Parietal lobe (tissue), 2 donors: ENCODE measurements around the genes CEACAM7, TMEM145, CEACAM1, LYPD3 and PHLDB3.

DNA sequence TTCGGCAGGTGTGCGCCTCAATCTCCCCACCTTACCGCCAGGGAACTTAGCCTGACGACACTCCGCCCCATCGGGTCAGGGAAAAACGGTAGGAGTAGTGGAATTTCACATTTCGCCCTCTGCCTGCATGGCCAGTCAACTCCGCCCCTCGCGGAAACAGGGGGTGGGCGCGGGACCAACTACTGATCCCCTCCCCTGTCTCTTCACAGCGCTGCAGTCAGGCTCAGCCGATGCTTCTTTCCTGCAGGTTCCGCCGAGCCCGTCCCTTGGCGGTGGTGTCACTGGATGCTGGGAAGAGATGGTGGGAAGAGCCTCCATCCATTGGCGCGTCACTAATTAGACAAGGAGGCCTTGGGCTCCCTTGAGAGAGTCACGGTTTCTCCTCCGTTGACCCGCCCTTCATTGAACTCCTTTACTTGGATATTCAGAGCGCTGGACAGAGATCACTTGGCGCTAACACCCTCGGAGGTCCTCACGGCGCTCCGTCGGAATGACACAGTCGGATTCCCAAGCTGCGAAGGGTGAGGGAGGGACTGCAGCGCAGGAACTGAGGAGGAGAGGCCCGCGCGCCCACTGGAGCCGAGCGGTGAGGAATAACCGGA lies 11.4 kb upstream of the CEACAM21 start:
- RAMPAGE, long total RNA, result no peak

DNA sequence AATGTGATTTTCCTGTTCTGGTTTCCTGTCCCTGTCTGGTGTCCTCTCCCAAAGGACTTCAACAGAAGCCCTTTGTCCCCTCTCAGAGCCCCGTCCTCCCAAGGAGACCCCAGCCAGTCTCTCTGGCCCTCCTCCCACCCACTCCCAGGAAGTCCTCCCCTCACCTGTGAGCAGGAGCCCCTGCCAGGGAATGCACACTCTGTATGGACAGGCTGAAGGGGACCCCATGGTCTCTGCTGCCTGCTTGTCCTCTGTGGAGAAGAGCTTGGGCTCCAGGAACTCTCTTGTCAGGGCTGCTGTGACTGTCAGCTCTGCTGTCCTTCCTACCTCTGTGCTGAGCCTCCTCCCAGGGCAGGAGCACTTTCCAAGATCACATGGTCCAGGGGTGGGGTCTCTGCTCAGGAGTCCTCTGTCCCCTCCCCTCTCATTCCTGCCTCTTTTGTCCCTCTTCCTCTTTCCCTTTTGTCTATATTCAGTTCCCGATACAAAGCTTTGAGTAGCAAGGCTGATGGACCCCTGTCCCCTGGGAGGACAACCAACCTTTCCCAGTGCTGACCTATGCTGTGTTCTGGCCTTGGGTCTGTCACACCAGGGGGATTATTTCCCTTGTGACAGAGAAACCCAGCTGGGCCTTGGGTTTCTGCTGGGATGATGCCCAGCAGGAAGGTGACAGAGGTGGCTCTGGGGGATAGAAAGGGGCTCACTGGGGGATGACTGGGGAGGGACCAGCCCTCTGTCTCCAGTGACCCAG lies at the start of gene CEACAM7:
Gene CEACAM7 (minus strand): TSS at position 333 of the 751 bp plus-strand sequence.
- RAMPAGE, long total RNA, result no peak

DNA sequence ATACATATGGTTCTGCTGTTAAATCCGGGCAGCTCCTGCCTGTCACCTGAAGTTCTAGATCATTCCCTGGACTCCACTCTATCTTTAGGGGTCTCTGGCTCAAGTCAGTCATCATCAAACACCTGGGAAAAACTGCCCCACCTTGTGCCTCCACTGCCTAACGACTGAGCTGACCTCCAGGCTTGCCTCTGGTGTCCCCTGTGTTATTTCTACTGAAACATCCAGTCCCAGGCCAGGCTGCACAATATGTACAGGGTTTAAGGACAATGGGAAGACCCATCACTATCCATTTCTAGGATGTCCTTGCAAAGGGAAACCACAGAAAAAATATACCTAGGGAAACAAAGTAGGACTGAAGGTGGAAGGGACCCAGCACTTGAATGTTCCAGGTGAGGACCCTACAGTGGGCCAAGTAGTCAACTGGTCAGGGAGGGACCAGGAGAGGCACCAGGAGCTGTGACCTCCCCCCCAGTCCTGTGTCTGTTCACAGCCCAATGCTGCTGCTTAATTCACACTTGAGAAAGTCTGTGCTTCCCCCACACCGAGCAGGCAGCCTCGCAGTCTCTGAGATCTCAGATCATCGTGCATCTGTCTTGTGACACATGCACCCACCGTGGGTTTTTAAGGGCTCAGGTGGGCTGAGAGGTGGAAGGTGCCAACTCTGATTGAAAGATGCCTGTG lies 6.0 kb downstream of the CEACAM5 start:
- RAMPAGE, long total RNA, result no peak

- RAMPAGE, long total RNA, result no peak
These were observed 6.8 kb upstream of the CEACAM6 start for GRCh38 chr19:41748405-41749062.

DNA sequence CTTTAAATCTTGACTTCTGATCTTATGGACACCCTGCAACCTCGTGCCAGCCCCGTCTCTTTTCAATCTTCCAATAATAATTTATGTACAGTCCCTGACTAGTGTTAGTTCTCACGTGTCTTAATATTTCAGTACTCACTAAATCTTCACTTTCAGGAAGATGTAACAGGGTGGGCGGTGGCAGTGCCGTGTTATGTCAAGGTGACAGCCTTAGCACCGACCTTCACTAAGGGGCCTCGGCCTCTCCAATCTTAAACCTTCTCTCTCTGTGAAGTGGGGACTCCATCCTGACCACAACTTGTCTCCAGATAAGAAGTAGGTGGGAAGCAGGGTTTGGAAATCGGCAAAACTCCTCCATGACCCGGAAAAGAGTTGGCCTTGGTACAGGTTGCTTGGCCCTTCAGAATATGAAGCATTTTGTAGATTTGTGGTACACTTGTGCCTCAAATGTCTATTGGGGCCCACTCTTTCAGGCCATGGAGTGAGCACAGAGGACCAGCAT lies 1.8 kb downstream of the RPS19 start:
- RAMPAGE, long total RNA, result no peak

DNA sequence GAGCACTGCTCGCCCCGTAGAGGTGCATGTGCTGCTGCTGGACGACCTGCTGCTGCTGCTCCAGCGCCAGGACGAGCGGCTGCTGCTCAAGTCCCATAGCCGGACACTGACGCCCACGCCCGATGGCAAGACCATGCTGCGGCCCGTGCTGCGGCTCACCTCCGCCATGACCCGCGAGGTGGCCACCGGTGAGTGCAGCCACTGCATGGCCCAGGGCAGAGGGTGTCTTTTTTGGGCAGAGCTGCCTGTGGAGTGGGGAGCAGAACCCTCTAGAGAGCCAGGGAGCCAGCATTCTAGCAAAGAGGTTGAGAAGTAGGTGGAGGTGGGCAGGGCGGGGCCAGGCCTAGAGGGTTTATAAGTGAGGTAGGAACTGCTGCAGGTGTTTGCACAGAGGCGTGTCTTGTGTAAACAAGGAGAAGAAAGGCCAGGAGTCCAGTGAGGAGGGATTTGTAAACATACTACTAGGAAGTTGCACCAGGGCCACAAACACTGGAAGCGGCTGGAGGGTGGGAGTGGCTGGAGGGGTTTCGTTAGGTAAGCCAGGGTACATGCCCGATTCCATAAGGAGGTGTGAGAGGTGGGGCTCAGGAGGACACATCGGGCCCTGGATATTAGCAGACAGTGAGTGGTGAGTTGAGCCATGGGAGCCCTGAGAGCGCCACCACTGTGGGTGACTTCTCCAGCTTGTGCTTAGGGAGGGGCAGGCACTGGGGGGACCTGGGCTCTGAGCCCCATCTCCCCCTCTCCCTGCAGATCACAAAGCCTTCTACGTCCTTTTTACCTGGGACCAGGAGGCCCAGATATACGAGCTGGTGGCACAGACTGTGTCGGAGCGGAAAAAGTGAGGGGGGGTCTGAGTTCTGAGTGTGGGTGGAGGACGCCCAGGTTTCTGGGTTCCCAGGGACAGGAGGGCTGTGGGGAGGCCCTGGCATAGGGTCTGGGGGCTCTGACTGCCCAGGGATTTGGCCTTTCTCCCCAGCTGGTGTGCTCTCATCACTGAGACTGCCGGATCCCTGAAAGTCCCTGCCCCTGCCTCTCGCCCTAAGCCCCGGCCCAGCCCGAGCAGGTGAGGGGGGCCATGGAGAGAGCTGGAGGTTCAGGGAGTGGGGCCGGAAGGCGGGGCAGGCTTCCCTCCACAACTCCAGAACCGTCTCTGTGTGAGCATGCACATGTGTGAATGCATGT lies 21.6 kb downstream of the ARHGEF1 start:
- RAMPAGE, long total RNA, result no peak

DNA sequence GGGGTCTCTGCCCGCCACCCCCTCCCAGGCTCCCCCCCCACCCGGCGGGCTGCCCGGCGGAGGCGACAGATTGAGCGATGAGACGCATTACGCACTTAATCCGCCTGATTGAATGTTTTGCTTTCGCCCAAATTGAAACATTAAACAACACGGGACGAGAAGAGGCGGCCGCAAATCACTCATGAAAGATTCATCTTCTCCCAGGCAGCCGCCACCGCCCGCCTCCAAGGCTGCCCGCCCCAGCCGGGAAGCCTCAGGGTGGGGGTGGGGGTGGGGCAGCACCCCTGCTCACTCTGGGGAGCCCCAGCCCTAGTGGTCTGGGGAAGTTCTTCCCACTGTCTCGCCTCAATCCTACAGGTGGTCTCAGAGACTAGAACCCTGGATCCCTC lies 7.6 kb upstream of the ERFL start:
- RAMPAGE, long total RNA, result no peak

DNA sequence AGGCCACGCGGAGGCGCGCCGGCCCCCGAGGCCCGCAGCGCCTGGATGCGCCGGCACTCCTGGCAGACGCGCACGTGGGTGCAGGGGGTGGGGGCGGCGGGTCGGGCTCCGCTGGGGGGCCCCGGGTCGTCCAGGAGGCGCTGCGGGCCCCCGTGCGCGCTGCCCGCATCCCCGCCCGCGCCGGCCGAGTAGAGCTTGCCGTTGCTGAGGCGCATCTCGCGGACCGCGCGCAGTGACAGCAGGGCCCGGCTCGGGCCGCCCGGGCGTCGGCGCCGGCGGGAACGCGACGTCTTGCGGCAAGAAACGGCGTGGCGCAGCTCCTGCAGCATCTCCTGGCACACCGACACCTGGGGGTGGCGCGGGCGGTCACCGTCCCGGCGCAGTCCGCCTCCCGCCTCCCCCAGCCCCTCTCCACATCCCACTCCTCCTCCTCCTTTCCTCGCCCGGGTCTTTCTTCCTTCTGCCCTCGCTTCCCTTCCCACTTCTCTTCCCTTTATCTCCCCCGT lies 5.0 kb upstream of the ATP1A3 start:
- RAMPAGE, long total RNA, result no peak

DNA sequence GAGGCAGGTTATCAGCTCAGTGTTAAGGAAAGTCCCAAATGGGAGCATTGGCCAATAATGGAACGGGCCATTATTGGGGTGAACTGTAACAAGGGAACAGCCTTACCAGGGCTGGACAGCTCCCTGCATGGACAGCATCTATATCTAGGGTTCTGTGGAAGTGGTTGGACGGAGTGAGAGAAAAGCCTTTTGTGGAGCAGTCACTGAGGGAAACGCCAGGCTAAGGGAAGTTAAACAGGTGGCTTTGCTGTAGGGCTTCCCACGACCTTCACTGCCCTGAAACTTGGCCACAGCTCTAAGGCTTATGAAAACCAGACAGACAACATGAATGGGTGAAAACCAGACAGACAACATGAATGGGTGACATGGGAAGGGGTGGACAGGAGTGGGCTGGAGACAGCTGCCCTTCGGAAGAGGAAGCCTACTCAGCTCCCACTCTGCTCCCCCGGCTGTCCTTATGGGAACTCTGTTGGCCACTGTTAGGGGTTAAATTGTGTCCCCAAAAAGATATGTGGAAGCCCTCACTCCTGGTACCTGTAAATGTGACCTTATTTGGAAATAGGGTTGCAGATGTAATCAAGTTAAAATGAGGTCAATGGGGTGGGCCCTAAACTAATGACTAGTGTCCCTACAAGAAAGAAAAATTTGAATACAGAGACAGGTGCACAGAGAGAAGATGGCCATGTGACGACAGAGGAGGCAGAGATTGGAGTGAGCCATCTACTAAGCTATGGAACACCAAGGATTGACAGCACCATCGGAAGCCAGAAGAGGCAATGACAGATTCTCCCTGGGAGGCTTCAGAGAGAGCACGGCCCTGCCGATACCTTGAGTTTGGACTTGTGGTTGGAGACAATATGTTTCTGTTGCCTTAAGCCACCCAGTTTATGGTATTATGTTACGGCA lies 16.7 kb downstream of the POU2F2 start:
- RAMPAGE, long total RNA, result no peak

GRCh38 chr19:42206280-42206493 lies 11.3 kb downstream of the DEDD2 start:
- RAMPAGE, long total RNA, result no peak

GRCh38 chr19:42252137-42252588 lies 2.8 kb downstream of the ERF start:
- RAMPAGE, long total RNA, result no peak

GRCh38 chr19:42269373-42269994 lies 432 bp downstream of the CIC start:
- RAMPAGE, long total RNA, result no peak

DNA sequence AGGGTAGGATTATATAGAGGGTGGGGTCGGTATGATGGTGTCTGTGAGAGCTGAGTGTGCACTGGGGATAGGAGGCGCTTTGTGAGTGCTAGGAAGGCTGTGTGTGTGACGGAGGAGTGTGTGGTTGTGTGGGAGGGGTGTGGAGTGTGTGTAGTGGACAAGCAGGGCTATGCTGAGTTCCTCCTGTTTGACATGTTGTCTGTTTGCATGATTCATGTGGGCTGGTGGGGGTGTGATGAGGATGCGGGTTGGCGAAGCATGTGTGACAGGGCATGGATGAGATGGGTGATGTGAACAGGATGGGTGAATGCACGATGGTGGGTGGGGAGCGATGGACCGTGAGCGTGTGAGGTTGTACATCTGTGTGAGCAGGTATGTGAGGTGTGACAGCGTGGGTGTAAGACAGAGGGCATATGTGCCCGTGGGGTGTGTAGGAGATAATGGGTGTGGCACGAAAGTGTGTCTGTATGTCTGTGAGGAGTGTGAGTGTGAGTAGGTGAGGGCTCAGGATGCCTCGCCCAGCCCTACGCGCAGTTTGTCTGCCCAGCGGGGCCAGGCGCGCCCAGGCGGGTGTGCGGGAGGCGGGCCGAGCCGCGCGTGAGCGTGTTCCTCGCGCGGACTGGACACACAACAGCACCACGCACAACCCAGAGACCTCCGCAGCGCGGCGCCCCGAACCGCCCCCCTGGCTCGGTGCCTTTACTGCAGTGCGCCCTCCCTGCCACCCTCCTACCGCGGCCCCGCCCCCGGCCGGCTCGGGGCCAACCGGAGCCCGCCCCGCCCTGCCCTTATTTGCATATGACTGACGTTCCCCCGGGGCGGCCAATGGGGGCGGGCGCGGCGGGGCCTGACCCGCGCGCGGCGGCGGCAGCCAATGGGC lies 14.3 kb downstream of the CIC start:
- RAMPAGE, long total RNA, result no peak

DNA sequence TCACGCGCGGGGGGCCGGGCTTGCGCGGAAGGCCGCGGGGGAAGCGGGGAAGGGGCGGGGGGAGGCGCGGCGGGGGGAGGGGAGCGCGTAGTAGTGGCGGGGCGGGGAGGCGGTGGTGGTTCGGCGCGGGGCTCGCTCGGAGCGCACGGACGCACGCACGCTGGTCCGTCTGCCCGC lies 14.8 kb downstream of the CIC start:
- RAMPAGE, long total RNA, result no peak

GRCh38 chr19:42294148-42295070 lies 7.5 kb upstream of the PRR19 start:
- RAMPAGE, long total RNA, result no peak

GRCh38 chr19:42313020-42314058 lies at the start of gene TMEM145:
TMEM145 (plus strand) TSS chr19:42313309.
- RAMPAGE, long total RNA, result no peak

DNA sequence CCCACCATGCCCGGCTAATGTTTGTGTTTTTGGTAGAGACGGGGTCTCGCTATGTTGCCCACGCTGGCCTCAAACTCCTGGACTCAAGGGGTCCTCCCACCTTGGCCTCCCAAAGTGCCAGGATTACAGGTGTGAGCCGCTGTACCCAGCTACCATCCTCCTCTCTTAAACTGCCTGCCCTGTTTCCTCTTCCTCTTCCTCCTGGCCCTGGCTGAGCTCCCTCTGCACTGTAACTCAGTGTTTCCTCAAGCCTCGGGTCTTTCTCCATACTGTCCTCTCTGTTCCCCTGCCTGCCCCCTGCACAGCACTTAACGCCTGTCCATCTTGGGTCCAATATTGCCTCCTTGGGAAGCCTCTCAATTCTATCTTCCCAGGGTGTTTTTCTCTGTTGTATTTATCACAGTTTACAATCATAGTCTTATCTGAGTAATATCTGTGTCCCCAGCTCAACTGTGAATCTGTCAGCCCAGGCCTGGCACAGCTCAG lies 6.1 kb downstream of the LIPE start:
- RAMPAGE, long total RNA, result no peak

DNA sequence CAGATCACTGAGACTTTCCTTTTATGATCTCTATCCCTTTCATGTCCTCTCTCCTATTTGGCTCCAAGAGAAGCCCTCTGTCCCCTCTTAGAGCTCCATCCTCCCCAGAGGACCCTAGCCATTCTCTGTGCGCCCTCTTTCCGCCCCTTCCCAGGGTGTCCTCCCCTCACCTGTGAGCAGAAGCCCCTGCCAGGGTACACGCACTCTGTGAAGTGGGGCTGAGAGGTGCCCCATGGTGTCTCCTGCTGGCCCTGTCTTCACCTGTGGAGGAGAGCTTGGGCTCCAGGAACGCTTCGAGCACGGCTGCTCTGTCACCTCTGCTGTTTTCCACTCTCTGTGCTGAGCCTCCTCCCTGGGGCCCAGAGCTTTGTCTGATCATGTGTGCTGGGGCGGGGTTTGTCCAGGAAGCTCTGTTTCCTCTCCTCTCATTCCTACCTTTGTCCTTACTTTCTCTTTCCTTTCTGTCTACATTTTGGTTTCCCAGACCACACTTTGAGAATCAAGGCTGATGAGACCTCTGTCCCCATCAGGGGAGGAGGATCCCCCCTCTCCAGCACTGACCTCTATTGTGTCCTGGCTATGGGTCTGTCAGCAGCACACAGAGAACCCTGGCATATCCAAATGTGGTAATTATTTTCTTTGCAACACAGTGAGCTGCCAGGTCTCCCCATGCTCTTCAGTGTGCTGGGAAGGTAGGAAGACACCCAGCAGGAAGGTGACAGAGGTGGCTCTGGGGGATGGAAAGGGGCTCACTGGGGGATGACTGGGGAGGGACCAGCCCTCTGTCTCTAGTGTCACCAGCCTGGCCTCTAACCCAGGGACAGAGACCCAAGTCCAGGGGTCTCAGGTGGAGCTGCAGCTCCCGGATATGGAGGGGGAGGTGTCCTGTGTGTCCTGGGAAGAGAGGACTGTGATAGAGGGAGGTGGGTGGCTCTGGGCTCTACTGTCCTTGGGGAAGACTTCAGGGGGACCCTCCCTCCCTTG lies at the start of gene CEACAM1:
Gene CEACAM1 (minus strand): TSS at position 341 of the 984 bp plus-strand sequence.
- RAMPAGE, long total RNA, result no peak

DNA sequence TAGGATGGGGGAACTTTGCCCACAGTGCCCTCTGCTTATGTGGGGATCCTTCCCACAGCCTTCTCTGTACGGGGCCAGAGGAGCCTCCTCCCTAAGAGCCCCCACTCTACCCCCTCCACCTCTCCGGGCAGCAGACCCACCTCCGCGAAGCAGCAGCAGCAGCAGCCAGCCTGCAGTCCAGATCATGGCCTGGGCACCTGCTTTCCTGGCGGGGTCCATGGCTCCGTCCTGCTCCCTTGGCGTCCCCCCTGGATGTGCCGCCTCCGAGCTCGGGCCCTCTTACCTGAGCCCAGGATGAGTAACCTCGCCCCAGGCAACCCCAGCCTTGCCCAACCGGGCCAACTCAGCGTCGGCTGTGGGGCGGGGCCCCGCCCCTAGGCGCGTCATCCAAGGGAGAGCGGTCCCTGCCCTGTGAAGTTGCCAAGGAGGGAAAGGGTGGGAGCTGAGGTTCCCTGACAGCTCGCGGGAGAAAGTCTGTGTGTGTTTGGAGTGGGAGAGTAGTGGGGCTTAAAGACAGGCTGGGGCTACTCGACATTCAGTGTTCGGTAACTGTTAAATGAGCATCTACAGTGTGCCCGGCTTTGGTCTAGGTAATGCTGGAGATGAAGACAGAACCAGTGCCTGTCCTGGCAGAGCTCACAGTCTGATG lies at the start of gene LYPD3:
Gene LYPD3 (minus strand): TSS at position 256 of the 649 bp plus-strand sequence.
- RAMPAGE, long total RNA, result no peak

GRCh38 chr19:43504237-43505373 lies at the start of gene PHLDB3:
PHLDB3 (minus strand) TSS chr19:43504746.
- RAMPAGE, long total RNA, result no peak